Mesenchymal stem cell of the bone marrow (primary cell): ENCODE measurements around a stretch of chr18.

DNA sequence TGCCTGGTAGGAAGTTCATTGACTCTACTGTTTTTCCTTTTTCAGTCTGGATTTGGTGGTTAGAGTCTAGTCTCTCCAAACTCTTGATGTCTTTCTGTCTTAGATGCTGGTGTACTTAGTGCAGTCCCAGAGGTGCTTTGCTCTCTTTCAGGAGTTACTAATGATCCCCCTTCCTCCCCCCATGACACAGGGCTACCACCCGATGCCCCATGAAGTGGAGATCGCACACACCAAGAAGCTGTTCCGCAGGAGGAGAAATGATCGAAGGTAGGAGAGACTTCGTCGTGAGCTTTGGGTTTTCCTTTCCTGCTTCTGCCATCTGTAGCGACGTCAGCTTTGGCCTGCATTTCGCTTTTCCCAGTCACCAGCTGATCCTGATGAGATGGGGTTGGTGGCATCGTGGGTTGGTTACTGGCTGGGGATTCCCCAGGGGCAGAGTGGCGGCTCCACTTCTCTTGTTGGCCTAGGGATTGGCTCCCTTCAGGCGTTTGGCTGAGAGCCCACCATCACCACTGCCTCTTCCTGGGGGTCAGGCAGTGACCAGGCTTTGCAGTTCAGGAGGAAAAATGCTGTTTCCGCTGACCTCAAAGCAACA, 172.7 kb downstream of the CTIF start:
- CAGE, long polyA plus RNA, result no peak

- CAGE, long polyA plus RNA, result no peak
Observed at GRCh38 chr18:48767203-48768039, 183.3 kb downstream of the SMAD7 start.

- CAGE, long polyA plus RNA, result no peak
Observed at GRCh38 chr18:48797709-48798675, 152.8 kb downstream of the SMAD7 start.

DNA sequence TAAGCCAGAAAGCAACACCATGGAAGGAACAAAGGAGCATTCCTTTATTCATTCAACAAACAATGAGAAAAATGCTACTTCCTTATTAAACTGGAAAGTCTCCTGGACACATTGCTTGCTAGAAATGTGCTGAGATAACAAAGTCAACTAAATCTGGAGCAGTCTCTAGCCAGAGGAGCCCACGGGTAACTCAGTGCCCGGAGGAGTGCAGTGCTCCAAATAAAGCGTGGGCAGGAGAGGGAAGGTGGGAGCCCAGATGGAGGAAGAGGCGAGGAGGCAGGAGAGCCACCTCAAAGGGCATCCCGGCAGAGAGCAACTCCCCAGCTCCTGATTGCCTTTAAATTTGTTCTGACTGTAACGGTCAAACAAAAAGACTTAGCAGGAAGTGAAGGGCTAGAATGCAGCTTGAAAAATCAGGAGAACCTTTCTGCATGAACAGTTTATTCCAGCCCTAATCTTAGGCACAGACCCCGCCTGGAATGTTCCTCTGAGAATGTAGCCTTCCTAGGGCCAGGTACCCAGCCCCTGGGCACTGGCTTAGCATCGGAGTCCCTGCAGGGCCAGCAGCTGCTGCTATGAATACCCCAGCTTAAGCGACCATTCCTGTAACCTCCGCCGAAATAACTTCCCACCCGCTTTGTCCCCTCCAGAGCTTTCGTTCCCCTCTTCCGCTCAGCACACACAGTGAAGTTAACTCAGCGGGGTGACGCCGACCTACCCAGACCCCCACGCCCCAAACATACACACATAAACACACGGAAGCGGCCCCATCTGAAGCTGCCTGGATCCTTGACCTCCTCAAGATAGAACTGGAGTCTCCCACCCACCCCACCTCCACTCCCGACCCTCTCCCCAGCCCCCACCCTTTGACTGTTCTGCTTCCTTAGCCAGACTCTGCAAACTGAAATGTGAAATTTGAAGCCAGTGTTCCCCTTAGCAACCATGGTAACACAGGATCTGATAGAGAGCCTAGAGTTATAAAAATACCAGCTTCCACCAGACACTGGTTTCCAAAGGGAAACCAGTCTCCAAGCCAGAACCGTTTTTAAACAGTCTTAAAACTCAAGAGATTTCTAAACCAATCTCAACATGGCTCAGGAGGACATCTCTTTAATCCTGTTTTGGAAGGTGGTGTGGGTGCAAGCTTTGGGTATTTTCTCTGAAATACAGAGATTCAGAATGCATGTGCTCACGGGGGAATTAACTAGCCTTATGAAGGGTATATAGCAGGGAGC, 123.2 kb downstream of the SMAD7 start:
- CAGE, long polyA plus RNA, result no peak

- CAGE, long polyA plus RNA, result no peak
Observed at GRCh38 chr18:48902975-48903831, 47.6 kb downstream of the SMAD7 start.

DNA sequence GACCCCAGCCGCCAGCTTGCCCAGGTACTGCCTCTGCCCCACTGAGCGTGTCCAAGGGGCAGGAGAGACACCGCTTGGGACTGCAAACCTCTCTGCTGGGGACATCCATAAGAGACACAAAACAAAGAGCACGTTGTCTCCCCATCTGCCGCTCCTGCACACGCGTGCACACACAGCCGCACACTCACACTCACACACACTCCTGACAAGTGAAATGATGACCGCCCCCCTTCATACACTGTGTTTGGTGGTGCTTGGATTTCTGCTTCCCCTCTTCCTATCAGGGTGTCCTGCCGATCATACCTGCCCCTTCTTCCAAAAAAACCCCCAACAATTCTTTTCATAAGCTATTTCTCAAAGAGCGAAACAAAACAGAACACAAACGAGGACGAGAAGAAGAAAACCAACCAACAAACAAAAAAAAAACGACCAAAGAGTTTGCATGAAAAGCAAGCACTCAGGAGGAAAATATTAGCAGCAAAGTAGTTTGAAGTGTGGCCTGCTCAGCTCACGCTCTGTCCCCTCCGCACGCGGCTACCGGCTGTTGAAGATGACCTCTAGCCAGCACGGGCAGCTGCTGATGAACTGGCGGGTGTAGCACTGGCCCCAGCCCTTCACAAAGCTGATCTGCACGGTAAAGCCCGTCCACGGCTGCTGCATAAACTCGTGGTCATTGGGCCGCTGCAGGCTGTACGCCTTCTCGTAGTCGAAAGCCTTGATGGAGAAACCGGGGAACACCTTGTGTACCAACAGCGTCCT, 29.7 kb downstream of the SMAD7 start:
- CAGE, long polyA plus RNA, result no peak

DNA sequence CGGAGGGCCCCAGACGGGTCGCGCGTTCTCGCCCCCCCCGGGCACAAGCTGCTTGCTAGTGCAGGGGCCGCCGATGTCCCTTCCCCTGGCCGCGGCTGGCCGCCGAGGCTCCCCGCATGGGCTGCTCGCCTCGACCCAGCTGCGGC, 679 bp upstream of the SMAD7 start:
- CAGE, long polyA plus RNA, result no peak

DNA sequence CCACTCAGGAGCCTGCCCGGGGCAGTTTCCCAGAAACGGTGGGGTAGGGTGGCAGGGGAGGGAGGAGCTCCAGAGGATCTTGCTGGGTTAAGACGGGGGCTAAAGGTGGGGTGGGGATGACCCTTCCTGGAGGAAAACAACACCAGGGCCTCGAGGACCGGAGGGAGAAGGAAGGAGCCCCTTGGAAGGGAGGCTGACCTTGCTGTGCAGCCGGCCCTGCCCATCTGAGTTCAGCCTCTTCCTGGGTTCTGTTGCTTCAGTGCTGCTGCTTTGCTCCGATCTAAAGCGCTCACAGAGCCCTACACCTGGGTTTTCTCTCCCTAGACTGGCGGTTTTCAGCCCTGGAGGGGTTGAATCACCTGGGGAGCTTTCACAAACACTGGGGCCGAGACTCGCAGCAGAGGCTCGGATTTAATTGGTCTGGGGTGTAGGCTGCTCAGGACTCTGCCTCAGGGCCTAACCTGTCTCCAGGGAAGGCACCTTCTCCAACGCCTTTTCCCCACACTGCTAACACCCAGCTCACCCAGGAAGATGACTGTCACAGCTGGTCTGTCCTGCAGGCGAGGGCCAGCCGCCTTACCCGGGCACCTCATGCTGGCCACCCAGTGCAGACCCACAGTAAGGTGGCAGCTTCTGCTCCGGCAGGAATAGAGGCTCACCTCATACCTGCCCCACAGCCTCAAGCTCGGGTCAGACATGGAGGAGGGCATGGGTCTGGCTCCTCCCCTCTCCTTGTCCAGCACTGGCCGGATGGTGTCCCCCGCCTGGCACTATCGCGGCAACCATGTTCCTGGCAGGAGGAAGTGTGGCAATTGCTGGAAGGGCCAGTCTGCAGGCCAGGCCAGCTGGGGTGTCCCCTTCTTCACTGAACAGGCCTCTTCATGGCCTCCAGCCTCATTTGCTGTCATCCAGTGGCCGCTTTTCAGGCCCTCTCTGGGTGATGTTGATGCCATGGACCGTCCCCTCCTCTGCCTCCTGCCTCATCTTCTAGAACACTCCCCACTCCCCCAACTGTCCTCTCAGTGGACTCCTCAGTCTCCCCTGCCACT, 41.1 kb upstream of the SMAD7 start:
- CAGE, long polyA plus RNA, result no peak

DNA sequence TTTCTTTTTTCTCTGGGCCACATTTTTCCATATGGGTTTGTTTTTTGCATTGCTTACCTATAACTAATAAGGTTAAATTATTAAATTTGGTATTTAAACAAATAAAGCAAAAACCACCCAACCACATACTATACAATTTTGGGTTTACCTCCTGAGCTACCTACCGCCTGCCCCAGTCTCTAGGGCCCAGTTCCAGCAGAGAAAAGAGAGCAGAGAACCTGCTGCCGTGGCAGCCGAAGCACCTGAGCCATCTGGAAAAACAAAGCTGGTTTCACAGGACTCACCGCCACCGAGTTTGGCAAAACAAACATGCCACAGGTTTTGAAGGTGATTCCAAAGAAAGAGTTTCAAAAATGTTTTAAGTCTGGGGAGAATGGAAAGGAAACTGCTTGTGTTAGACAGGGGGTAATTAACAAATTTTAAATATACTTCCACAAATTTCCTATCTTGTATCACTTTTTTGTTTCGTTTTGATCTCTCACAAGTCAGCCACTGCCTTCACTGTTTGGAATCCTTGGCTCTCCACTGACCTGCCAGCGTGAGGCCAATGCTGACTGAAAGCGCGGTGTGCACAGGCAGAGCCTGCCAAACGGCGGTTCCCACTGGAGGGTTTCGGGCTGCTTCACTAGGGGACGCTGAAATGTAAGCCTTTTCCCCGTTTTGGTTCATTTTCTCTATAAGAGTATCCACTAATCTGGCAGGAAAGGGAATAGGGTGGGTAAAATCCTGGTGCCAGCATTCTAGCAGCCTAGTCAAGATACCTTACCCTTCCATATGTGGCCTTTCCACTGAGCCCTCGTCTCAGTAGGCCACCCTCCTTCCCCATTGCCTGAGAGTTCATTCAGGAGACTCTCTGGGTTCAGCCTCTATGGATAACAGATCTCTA, 91.7 kb downstream of the DYM start:
- CAGE, long polyA plus RNA, result no peak

DNA sequence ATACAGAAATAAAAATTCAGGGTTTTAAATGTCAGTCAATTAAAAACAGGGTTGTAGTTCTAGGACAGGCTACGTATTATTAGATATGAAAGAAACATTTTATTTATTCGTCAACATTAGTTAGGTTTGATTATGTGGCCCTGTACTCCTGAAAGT, 272 bp upstream of the RPL17 start:
- CAGE, long polyA plus RNA, result no peak

- CAGE, long polyA plus RNA, result no peak
Observed at GRCh38 chr18:49590418-49591058, 28.7 kb downstream of the LIPG start.

GRCh38 chr18:49612592-49612974, 50.7 kb downstream of the LIPG start:
- CAGE, long polyA plus RNA, result no peak

DNA sequence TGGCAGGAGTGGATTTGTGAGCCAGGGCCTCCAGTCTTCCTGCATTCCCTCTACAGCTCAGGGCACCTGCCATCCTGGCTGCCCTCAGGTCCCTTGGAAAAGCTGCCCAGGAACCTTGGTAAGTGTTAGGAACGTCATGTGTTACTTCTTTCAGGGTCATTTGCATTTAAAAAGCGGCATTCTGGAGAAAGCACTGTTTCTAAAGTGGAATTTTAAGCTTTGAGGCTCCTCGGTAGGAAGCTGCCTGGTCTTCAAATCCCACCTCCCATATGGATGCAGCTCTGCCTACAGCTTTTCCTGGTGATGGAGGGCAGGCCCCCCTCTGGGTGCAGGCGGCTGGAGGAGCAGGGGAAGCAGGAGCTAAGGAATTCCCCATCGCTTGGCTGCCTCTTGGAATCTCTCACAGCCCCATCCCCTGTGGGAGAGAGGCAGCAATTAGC, 51.1 kb downstream of the LIPG start:
- CAGE, long polyA plus RNA, result no peak

DNA sequence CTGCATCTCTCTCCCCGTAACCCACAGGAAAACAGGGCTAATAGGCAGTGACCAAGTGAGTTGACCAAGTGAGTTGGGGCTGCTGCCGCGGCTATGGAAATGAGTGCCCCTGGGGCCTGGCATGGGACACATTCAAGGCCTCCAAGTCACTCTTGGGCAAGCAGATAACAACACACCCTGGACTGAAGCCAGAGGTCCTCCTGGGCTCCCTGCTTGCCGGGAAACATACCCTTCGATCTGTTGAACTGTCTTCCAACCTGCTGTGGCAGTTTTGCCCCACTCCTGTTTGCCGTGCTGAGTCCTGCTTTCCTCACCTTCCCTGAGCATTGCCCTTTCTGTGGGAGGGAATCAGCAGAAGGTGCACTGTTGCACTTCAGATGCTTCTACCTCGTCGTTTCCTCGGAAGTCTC, 89.2 kb downstream of the LIPG start:
- CAGE, long polyA plus RNA, result no peak

DNA sequence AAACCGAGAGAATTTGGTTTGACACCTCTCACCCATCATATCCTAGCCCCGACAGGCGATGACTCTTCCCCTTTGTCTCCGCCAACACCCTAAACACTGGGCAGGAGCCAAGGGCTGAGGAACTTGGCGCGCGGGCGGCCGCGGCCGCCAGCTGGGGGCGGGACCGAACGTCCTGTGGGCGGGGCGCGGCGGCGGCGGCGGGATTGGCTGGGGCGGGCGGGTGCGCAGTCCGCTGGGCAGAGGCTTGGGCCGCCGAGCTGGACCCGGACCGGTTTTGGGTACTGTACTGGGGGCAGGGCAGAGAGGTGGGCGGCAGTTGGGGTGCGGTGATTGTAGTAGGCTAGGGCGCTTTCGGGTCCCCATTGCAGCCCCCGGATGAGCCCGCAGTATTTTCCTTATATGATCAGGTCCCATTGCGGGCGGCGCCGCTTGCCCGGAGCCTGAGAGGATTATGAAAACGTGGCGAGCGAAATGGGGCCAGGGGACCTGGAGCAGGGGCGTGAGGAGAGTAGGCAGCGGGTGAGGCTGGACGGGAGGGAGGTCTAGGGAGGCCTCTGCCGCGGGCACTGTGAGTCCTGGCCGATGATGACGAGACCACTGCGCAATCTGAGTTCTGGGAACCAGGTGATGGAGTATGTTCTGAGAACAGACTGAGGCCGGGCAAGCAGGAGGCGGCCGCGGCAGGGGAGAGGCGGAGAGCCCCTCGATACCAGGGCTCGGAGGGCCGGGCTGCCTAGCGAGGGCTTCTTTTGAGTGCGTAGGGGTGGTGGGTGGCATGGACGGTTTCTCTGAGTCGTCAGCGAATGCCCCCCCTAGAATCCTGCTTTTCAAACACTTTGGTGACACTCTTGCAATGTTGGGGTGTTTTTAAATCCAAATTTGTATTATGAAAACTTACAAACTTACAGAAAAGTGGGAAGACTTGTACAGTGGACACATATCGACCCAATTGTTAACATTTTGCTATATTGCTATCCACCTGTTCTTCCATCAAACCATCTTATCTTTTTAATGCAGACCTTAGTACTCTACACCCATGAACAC, 774 bp upstream of the ACAA2 start:
- CAGE, long polyA plus RNA, result no peak

- CAGE, long polyA plus RNA, result no peak
Observed at GRCh38 chr18:50071081-50071749, 123.7 kb downstream of the MYO5B start.

GRCh38 chr18:50623435-50623946, 63.6 kb downstream of the MAPK4 start:
- CAGE, long polyA plus RNA, result no peak

GRCh38 chr18:50984102-50984844, 16.4 kb downstream of the ELAC1 start:
- CAGE, long polyA plus RNA, result no peak

DNA sequence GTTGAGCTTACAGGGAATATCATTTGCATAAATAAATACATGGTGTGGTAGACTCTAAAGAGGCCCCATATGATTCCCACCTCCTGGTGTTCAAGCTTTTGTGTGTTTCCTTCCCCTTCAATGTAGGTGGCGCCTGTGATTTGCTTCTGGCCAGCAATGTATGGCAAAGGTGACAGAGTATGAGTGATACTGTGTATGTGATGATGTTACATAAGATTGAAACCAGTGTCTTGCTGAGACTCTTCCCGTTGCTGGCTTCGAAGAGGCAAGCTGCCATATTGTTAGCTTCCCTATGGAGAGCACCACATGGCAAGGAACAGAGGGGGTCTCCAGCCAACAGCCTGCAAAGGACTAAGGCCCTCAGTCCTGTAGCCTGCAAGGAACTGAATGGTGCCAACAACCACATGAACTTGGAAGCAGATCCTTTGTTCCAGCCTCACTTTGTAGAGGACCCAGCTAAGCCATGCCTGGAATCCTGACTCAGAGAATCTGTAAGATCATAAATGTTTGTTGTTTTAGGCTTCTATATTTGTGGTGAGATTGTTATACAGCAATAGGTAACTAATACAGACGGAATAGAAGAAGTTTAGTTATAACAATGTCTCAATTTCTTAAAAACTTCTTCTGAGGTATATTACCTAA, 1.7 kb upstream of the SMAD4 start:
- CAGE, long polyA plus RNA, result no peak

DNA sequence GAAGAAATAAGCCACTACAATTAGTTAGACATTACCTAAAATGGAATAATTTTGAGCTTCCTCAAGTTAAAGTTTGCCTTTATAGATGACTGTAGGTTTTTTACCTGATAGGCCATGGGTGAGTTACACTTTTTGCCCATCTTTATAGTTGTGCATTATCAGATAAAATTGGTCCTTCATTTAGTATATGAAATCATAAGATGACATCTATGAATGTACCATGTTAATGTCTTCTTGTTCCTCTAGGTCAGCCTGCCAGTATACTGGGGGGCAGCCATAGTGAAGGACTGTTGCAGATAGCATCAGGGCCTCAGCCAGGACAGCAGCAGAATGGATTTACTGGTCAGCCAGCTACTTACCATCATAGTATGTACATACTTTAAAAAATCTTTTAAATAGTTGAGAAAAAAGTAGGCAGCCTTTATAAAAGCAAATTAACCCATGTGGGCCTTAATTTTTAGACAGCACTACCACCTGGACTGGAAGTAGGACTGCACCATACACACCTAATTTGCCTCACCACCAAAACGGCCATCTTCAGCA, 27.9 kb downstream of the SMAD4 start:
- CAGE, long polyA plus RNA, result no peak